HGPS cell (cell line): ENCODE measurements around a stretch of chr3.

DNA sequence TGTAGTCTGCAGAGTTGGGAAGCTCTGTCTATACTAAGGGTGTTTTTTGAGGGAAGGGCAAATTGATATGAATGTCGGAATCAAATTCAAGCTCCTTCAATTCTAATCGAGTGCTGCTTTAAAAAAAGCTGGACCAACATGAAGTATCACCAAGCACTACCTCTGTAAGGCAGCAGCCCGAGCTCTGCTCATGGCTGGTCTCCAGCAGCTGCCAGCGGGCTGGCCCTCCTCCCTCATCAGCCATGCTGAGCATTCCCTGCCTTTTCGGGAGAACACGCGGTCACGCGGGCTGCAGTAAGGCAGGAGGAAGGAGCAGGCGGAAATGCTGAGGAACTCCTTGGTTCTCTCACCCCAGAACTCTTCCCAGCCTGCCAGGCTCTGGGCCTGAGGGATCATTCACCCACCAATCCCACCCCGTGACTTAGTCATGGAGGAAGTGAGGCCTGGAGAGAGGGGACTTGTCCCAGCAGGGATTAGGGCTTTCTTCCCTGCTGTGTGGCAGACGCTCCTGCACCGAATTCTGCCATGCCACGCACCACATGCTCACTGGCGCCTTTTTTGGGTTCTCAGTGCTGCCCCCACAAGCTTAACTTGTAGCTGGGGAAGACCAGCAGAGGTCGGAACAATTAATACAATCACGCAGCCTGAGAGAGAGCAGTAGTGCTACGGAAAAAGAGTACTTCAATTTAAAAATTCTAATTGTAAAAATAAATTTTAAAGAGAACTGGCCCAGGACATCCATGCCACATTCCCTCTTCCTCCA, 42.9 kb upstream of the RPL32 start:
- RRBS = no CpG with 5 or more reads among the region's 18 CpGs

GRCh38 chr3:12896525-12897294, 55.3 kb upstream of the RPL32 start:
- RRBS = no CpG with 5 or more reads among the region's 5 CpGs

- RRBS = no CpG with 5 or more reads among the region's 42 CpGs
Observed at GRCh38 chr3:12899049-12899894, 57.9 kb upstream of the RPL32 start.

- RRBS = no CpG with 5 or more reads among the region's 10 CpGs
Observed at GRCh38 chr3:12906528-12906961, 65.2 kb upstream of the RPL32 start.

DNA sequence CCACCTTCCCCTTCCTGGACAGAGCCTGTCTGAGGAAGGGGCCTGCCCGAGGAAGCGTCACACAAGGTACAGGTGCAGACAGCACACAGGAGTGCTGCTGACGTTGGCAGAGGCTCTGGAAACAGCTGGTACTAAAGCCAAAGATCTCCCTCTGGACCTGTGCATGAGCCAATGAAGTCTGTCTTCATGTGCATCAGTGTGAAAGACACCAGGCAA, 71.6 kb upstream of the RPL32 start:
- RRBS = no CpG with 5 or more reads among the region's 3 CpGs

GRCh38 chr3:12941557-12942177, 100.3 kb upstream of the RPL32 start:
- RRBS = 94% methylated on average over 6 of the region's 26 CpGs

DNA sequence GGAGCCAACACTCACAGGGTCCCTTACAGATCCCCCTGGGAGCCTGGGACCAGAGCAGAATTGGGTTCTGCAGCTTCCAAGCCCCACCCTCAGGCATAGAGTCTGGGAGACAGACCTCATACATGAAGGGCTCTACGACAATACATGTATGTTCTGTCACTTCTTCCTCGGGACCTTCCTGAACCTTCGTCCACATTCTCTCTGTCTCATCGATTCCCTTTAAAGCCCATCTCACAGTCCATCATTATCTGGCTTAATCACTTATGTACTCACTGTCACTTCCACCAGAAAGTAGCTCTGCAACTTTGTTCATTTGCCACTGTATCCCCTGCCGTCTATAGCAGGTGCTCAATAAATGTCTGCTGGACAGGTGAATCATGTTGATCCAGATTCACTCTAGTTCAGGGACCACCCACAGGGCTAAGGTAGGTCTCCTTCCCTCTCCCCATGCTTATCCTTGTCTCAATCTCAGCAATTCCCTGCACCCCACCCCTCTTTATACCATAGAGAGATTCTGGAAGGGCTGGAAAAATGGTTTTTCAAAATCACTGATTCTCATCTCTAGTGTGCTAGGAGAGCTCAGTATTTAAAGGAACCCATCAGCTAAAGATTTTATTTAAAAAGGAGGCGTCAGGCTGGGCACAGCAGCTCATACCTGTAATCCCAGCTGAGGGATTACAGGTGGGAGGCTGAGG, 96.7 kb downstream of the IQSEC1 start:
- RRBS = no CpG with 5 or more reads among the region's 6 CpGs

DNA sequence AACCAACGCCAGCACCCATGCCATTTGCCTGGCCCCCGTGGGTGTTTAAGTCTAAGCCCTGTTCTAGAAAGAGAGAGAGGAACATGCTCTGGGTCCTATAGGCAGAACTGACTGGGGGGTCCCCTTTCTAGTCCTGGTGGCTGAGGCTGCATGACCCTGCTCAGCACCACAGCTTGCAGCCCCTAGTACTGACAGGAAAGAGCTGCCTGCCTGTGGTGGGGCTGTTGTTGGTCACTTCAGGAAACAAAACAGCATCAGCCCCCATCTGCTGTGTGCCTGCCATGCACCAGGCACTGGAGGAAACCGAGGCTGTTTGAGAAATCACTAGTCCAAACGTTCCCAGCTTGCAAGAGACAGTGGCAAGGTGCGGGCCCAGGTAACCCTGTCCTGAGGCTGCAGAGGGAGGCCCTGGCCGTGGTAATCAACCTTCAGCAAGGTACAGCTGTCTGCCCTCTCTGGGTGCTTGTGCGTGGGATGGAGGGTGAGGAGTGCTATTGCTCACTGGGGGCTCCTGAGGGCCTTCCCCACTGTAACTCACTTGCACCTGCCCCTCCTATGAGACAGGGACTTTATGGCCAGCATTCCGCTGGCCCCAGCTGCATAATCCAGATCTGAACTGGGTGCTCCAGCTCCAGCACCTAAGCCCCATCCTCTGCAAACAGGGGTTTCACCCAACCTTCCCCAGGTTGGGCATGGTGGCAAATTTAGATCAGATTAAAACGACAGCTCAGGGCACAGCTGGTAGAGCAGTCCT, 90.5 kb downstream of the IQSEC1 start:
- RRBS = no CpG with 5 or more reads among the region's 9 CpGs

DNA sequence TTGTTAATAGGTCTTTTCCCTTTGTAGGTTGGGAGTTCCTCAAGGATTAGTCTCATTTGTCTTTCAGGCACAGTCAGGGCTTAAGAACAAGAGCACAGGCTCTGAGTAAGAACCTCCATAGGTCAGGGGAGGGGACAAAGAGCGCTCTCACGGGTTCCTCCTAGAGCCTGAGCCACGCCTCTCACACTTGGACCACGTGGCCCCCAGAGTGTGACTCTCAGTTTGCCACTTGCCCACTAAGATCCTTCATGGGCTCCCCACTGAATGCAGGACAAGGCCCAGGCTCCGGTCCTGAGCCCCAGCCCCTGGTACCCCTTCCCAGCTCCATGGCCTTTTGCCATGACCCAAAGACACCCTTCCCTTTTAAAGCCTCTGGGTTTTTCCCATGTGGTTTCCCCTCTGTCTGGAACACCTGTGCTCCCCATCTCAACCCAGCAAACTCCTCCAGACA, 32.9 kb downstream of the IQSEC1 start:
- RRBS = no CpG with 5 or more reads among the region's 5 CpGs

DNA sequence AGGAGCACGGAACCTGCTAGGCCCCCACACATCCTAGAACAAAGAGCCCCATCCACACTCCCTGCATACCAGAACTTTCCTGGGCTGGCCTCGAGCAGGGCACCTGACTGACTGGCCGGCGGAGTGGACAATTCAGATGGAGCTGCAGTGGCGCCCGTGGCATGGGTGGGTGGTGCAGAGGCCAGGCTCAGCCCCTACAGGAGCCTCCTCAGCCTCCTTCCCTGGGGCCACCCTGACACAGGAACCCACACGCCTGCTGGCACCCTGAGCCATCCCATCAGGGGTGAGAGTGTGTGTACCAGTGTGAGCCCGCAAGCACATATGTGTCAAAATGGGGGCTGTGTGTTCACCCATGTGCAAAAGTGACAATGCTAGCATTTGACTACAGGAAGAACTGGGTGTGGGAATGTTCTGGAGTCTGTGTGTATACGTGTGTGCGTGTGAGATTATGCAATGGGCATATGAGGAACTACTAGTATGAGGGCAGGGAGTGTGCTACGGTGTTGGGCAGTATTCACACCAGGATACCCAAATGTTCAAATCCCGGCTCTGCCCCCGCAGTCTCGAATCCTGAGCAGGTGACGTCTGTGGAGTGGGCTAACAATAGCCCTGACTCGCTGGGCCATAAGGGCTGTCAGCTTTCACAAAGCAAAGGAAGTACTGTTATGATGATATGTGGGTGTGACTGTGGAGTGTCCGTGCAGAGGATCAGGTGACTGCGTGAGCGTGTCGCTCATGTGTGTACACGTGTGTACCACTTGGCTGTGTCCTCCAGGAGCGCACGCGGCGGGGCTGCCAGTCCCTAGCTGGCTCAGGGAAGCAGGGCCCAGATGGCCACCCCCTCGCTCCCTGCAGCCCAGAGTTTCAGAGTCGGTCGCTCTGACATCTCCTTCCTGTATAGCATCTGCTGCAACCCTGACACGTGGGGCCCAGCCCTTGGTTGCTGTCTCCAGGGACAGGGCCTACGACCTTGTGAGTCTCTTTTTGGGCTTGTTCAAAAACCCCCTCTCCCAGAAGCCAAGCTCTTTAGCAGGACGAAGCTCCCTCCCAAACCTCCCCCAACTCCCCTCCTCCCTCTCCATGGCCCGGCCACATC, 27.3 kb downstream of the IQSEC1 start:
- RRBS = no CpG with 5 or more reads among the region's 32 CpGs

DNA sequence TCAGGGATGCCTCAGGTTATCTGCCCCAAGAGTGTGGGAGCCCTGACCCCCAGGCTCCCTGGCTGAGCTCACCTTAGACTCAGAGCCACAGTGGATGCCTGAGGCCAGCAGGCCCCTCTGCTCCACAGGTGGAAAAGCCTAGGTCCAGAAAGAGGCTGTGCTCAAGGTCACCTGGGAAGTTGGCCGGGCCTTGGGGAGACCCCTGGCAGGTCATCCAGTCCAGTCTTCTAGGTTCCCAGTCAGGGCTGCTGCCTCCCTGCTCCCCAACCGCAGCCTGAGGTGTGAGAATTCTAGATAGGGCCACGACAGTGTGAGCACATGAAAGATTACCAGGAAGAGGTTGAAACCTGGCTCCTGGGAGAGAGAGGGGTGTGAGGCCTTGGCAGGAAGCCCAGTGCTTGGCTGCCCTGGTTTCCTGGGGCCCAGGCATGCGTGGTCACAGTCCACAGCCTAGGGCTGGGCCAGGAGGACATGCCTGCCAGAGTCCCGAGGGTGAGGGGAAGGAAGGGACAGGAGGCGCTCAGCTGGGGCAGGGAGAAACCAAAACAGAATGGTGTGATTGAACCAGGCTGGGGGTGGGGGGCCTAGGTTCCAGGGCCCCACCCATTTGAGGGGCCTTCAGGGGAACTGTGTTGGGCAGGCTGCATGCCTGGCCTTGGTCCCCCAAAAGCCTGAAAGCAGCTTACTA, 5.0 kb downstream of the HDAC11 start:
- RRBS = no CpG with 5 or more reads among the region's 6 CpGs

DNA sequence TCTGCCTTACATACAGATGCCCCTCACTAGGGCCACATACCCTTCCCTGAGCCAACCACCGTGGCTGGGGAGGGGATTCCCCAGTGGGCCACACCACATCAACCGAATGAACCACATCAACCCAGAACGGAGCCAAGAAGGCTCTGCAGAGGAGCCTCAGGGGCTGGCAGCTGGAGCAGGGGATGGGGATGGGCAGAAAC, 4.5 kb upstream of the FBLN2 start:
- RRBS = no CpG with 5 or more reads among the region's 3 CpGs

DNA sequence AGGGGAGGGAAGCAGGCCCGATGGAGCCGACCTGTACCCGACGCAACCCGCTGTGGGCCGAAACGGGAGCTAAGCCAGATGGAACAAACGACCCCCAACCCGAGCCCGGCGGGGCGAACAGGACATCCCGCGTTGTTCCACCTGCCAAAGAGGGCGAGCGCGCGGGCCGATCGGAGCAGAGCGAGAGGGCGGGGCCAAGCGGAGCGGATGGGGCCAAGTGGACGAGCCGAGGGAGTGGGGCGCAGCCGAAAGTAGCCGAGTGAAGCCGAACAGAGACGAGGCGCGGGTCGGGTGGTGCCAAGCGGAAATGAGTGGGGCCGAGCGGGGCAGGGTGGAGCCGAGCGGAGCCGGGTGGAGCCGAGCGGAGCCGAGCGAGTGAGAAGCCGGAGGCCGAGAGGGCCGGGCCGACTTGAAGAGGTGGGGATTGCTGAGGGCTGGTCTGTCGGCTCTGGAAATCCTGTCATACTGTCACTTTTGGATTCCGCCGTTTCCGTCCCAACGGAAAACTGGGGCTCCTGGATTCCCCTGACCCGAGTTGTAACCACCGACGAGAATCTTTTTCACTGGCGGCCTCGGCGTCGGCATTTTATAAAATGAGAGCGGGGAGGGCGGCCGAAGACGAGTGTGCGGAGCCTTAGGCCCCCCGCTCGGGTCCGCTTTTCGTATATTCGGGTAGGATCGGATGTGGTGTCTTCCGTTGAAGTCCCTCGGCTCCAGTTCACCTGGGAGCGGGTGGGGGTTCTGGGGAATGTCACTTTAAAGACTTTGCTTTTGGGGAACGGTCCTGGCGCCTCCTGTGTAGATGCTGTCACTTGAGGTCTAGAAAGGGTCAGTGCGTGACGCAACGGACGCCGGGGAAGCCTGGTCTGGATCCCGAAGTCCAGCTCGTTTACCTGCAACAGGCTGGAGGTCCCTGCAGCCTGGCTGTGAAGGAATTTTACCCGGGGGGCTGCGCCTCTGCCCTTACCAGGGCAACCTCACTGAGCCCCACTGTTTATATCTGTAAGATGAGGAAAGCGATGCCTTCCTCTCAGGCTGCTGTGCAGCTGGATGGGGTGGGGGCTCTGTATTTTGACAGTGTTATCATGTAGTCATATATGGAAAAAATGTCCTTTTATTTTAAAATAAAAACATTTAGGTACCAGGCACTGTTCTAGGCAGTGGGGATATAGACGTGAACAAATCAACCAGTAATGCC, 15.7 kb upstream of the WNT7A start:
- RRBS = 3% methylated on average over 4 of the region's 87 CpGs

- RRBS = 77% methylated on average over 4 of the region's 29 CpGs
Observed at GRCh38 chr3:14215983-14217271, 37.8 kb downstream of the LSM3 start.

DNA sequence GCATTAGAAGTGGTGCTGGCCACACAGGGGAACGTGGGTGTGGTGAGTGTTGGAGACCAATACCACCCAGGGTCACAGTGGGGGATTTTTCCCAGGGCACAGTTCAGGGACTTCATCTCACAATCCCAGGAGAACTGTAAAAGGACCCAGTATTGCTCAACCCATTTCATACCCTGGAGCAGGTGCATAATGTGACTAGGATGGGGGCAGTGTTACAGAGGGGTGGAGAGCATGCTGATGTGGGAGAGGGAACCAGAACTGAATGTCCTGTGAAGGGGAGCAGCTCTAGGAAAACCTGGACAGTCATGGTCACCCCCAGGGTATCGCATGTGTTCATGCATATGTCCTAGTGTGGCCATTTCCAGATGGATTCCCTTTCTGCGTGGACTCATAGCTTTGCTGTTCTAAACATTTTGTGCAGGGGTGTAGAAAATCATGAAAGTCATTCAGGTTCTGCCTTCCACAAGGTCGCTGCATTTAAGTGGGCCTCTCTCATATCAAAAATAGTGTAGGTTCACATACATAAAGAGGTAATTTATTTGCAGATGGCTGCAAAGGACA, 110.4 kb downstream of the LSM3 start:
- RRBS = no CpG with 5 or more reads among the region's 4 CpGs

GRCh38 chr3:14379866-14380105, 22.6 kb upstream of the SLC6A6 start:
- RRBS = no CpG with 5 or more reads among the region's 5 CpGs

GRCh38 chr3:14425807-14426385, 23.5 kb downstream of the SLC6A6 start:
- RRBS = no CpG with 5 or more reads among the region's 13 CpGs

DNA sequence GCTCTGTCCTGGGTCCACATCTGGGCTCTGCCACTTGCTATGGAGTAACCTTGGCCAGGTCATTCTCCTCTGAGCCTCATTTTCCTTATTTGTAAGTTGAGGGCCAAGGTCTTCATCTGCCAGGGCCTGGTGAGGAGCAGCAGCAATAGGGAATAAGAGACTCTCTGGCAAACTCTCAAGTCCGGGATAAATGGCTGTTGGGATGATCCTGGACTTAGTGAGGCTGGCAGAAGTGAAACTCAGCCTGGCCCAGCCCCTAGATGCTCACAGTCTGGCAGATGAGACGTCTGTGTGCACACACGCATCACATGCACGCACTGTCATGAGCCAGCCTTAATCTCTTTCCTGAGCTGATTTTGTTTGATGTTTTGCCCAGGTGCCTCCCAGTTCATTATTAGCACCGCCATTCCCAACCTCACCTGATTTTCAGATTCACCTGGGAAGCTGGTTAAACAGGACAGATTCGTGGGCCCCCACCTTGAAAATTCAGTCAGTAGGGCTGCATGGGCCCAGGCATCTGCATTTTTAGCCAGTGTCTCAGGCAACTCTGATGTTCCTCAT, 26.9 kb downstream of the SLC6A6 start:
- RRBS = no CpG with 5 or more reads among the region's 6 CpGs

DNA sequence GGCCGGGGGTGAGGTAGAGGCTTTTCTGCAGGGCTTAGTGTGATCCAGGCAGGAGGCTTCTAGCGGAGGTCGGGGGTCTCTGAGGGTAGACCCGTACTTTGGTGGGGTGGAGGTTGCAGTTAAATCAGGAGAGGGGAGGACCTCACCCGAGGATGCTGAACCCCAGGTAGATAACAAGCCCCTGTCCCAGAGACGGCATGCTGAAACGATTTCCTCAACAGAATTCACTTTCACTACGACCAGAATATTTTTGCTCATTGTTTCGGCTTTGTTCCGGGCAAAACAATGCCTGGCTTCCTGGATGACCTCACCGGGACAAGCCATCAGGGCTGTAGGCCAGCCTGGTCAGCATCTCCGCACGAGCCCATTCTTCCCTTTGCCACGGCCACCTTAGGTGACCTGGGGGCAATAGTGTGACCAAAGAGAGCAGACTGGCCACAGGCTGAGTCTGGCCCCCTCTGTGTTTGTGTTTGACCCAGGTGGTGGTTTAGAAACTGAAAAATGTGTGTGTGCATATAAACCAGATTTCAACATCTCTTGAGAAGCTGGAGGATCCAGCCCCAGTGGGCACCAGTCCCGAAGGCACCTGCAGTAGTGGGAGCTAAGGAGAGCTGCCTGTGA, 33.0 kb downstream of the SLC6A6 start:
- RRBS = 43% methylated on average over 1 of the region's 15 CpGs

DNA sequence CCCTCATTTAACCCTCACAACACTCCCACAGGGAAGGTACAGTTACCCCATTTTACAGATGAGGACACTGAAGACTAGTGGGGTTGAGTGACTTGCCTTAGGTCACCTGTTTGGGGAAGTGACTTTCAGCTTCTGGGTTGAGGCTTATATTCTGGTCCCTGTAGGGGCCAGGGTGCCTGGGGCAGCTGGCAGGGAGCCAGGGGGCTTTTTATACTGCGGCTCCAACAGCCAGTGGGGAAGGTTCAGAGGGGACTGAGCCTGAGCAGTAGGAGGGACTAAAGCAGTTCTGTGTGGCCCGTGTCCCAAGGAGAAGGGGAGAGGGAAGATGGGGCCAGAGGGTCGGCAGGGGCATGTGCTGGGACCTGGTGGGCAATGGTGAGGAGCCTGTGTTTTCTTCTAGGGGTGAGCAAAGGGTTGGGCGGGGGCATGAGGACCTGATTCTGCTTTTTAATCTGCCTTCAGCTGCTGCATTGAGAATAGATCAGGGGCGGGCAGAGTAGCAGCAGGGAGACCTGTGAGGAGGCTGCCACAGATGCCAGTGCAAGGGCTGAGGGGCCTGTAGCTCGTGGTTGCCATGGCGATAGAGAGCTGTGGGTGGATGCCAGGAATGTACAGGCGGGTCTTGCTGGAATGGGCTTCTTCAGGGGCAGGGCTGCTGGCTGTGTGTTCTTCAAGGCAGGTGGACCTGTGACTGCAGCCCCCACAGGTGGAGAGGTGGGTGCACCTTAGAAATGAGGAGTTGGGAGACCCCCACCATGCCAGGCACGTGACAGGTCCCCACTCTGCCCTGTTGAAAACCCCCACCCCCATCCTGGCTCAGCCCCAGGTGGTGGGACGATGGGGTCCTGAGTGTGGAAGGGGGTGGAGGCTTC, 38.0 kb downstream of the SLC6A6 start:
- RRBS = no CpG with 5 or more reads among the region's 10 CpGs